Measurements from ENCODE around the genes SLC12A2, FBN2, CHSY3 and HINT1.

DNA sequence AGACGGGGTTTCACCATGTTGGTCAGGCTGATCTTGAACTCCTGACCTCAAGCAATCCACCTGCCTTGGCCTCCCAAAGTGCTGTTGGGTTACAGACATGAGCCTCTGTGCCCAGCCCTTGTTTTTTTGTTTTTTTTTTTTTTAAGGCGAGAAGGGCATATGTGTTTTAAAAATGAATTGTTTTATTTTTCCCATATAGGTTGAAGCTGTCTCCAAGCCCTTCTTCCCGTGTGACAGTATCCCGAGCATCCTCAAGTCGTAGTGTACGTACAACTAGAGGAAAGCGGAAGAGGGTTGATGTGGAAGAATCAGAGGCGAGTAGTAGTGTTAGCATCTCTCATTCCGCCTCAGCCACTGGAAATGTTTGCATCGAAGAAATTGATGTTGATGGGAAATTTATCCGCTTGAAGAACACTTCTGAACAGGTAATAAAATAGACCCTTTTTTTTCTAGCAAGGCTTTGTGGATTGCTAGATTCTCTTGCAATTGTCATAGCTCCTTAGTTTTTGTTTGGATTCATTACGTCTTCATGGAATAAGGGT is 43.8 kb downstream of the LMNB1 start:
- PRO-cap: no peak
- RAMPAGE, long total RNA: no peak

GRCh38 chr5:127285630-127285951 is 5.0 kb upstream of the MEGF10 start:
- PRO-cap: no peak
- RAMPAGE, long total RNA: no peak

GRCh38 chr5:128083692-128084129 is at the start of gene SLC12A2:
Gene SLC12A2 (plus strand): TSS chr5:128083766.
- PRO-cap: bidirectional peak, plus-strand start at chr5:128083766, minus-strand start at chr5:128083649; bidirectional peak, plus-strand start at chr5:128083931, minus-strand start at chr5:128083928
- RAMPAGE, long total RNA: no peak

- PRO-cap: no peak
- RAMPAGE, long total RNA: no peak
These were observed 35.0 kb downstream of the SLC12A2 start for GRCh38 chr5:128118639-128118982.

- PRO-cap: no peak
- RAMPAGE, long total RNA: no peak
These were observed 175.4 kb downstream of the SLC12A2 start for GRCh38 chr5:128258805-128259540.

DNA sequence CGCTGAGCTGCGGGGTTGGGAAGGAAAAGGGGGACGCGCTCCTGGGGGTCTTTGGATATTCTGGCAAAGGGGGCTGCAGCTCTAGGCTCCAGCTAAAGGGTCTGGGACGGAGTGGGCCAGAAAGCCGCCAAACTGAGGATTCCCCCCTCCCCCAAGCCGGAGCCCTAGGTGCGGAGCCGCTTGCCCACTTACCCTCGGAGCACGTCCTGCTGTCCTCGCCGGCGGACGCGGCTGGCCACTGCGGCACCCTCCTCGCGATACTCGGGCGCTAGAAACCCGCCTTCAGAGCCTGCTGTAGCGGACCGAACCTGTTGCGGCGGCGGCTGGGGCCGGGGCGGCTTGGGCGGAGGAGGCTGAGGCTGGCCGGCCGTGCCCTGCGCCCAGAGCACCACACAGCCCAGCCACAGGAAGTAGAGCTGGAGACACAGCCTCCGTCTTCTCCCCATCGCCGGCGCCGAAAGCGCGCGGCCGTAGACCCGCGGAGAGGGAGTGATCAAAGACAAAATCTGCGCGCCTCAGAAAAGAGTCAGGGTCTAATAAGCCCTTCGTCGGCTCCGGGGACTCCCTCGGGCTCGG is 799 bp downstream of the FBN2 start:
- PRO-cap: bidirectional peak, plus-strand start at position 311 of the sequence, minus-strand start at position 208 of the sequence; bidirectional peak, plus-strand start at position 383 of the sequence, minus-strand start at position 460 of the sequence
- RAMPAGE, long total RNA: no peak

DNA sequence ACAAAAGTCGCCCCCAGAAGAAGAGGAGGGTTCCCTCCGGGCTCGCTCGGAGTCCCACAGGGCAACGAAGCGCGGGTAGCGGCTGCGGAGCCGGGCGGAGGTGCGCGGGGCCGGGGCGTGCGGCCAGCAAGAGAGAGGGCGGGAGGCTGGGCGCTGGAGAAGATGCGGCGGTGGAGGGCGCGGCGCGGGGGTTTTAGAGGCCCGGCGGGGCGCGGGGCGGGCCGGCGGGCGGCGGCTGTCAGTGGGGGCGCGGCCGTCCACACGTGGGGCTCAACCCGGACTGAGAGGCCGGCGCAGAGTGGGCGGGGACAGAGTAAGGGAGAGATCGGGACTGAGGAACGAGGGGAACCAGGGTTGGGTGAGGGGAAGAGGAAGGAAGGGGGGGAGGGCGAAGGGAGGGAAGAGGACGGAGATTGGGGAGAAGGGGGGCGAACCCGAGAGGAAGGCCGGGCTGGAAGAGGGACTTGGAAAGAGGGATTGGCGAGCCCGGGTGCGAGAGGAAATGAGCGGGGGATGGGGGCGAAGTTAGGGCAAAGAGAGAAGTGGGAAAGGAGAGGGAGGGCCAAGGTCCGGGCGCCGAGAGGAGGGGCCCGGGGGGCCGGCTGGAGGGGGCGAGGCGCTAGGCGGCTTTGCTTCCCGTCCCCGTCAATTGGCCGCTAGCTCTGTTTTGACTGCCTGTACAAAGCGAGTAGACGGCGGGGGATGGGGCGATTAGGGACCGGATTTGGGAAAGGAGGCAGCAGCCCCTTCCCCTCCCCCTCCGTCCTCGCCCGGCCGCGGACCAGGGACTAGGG is at the start of gene FBN2:
Gene FBN2, minus strand, starts transcription at position 169 of the 794 bp plus-strand sequence.
- PRO-cap: bidirectional peak, plus-strand start at position 129 of the sequence, minus-strand start at position 169 of the sequence; bidirectional peak, plus-strand start at position 710 of the sequence, minus-strand start at position 282 of the sequence
- RAMPAGE, long total RNA: no peak

DNA sequence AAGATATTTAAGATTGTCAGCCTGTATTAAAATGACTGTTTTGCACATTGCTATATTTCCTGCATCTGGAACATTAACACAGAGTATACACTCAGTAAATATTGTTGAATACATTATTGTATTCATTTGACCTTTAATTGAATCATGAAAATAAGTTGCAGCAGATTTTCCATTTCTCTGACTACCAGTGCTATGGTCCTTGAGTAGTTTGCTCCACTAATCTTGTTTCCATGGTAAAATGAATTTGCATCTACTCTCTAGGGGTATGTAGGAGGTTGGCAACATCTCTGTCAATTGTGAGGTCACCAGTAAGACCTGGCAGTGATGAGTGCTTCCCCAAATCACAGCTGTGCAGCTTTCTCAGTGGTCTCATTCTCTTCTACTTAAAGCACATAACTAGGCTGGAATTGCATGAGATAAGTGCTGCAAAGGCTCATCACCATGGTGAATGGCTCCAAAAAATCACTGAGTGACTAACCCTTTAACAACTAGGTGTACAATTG is 36.2 kb downstream of the ADAMTS19 start:
- PRO-cap: no peak
- RAMPAGE, long total RNA: no peak

DNA sequence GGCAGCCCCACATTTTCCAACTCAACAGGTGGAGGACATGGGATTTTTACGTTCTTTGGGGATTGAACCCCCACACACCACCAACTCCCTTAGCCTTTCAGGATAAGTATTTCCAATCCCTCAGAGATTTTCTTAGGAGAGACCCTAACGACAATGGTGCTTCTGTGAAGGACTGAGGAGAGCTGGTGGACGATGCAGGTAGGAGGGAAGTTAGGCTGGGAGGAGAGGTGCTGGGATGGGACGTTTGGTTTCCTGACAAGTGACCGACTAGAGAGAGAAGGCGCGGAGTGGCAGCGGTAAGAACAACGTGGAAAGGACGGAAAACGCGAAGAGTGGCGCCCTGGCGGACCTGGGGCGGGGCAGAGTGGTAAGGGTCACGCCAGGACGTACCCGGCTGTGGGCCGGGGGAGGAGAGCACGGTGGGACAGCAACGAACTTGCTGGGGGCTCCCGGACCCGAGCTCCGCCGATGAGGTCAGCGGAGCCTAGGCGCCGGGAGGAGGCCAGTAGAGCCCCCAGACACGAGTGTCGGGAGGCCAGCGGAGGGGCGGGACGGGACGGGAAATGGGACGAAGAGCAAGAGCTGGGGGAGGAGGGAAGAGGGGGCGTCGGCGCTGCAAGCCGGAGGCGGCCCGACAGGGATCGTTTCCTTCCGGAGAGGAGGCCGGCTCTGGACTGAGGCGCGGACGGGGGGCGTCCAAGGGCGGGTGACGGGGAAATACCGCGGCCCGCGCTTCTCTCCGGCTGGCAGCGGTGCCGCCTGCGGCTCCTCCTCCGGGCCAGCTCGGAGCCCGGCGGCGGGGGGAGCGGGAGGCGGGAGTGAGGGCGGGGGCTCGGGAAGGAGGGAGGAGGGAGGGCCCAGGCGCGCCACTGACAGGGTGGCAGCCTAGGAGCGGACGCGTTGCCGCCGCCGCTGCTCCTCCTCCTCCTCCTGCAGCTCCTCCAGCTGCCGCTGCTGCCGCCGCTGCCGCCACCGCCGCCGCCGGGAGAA is at the start of gene CHSY3:
Gene CHSY3, plus strand, starts transcription at position 869 of the 990 bp plus-strand sequence.
- PRO-cap: bidirectional peak, plus-strand start at position 412 of the sequence, minus-strand start at position 396 of the sequence; bidirectional peak, plus-strand start at position 869 of the sequence, minus-strand start at position 671 of the sequence
- RAMPAGE, long total RNA: no peak

GRCh38 chr5:129922761-129923822 is 18.8 kb downstream of the CHSY3 start:
- PRO-cap: no peak
- RAMPAGE, long total RNA: no peak

- PRO-cap: no peak
- RAMPAGE, long total RNA: no peak
These were observed 432.9 kb downstream of the CHSY3 start for GRCh38 chr5:130337122-130337510.

- PRO-cap: no peak
- RAMPAGE, long total RNA: no peak
These were observed 145.2 kb downstream of the HINT1 start for GRCh38 chr5:131019778-131020352.

- PRO-cap: bidirectional peak, plus-strand start at chr5:131164743, minus-strand start at chr5:131164884
- RAMPAGE, long total RNA: no peak
These were observed 644 bp downstream of the HINT1 start for GRCh38 chr5:131164084-131165139.

- PRO-cap: bidirectional peak, plus-strand start at chr5:131165382, minus-strand start at chr5:131165208
- RAMPAGE, long total RNA: start-site peak on the minus strand at chr5:131165207-131165328, 3,115 and 519 reads in 2 replicates
These were observed at the start of gene HINT1 for GRCh38 chr5:131165140-131165606. Gene HINT1 (minus strand): TSS chr5:131165256.

- PRO-cap: no peak
- RAMPAGE, long total RNA: no peak
These were observed 41.8 kb downstream of the LYRM7 start for GRCh38 chr5:131212478-131213025.

GRCh38 chr5:131223862-131224337 is 40.0 kb upstream of the CDC42SE2 start:
- PRO-cap: no peak
- RAMPAGE, long total RNA: no peak

- PRO-cap: no peak
- RAMPAGE, long total RNA: no peak
These were observed 6.9 kb upstream of the CDC42SE2 start for GRCh38 chr5:131256975-131257275.

- PRO-cap: no peak
- RAMPAGE, long total RNA: no peak
These were observed 1.6 kb downstream of the CDC42SE2 start for GRCh38 chr5:131265256-131265988.

- PRO-cap: no peak
- RAMPAGE, long total RNA: no peak
These were observed 34.9 kb downstream of the CDC42SE2 start for GRCh38 chr5:131298712-131299238.

DNA sequence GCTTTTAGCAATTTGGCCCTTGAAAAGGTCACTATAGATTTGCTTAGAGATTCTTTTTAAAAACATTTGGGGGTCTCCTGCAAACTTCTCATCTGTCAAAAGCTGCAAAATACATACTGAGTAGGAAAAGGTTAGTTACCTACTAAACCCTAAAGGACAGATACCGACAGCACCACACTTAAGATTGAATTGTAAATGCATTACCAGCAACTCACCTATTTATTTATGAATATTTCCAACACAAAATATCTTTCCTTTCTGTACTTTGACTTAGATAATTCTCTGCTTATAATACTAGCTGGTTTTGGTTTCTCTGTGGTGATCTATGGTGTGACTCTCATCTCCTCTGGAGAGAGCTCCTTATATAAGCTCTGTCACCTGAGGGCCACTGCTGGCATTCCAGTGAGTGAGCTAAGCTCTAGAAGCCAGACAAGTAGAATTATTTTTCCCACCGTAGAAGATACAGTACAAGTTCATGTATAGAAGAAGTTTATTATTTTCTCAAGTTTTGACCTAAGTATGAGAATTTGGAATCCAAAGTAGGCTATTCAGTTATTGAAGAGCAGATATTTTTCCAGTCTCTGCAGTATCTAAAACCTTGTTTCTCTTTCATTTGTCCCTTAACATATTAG is 111.5 kb downstream of the CDC42SE2 start:
- PRO-cap: no peak
- RAMPAGE, long total RNA: no peak